Kidney (tissue), 2 donors: ENCODE measurements around a stretch of chr9.

DNA sequence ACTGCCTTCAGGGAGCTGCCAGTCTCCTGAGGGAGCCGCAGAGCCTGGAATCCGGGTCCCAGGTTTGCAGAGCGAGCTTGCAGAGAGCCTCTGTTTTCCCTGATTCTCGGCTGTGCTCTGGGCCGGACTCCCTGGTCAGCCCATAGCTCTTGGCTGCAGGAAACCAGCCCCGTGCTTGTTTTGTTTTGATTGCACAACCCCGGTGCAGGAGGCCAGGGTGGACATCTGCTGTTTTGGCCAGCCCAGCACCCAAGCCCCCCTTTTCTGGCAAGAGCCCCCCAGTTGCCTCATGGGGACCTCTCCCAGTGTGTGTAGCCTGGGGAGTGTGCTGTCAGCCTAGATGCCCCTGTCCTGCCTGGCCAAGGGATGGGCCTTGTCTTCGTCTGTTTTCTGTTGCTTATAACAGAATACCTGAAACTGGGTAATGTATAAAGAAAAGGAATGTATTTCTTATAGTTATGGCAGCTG is 137.6 kb upstream of the IER5L start:
- PRO-cap: bidirectional peak, plus-strand start at position 308 of the sequence, minus-strand start at position 108 of the sequence
- RRBS: 18% methylated on average over 6 of the region's 8 CpGs

DNA sequence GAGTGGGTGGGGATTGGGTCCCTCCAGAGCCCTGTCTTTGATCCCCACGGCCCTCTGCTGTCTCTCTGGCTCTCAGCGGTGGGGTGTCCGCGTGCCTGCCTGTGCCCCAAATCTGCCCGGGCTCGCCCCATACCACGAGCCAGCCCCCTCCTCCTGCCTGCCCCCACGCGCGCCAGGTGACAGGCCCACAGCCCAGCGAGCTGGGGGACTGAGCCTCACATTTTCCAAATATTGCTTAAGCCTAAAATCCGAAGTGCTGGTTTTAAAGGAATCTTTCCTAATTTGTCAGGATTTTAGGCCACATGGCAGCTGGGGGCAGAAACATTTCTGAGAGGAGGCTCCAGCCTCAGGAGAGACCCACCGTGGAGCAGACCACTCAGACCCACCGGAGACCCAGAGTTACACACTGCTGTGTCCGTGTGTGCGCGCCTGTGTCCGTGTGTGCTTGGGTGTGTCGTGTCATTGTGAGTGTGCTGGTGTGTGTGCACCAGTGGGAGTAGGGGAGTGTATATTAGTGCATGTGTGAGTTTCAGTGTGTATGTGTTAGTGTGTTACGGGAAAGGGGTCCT is 159.5 kb upstream of the IER5L start:
- PRO-cap: no peak
- RRBS: no CpG with 5 or more reads among the region's 20 CpGs

- PRO-cap: bidirectional peak, plus-strand start at chr9:129406609, minus-strand start at chr9:129406494
- RRBS: 80% methylated on average over 1 of the region's 20 CpGs
These were observed 214.6 kb downstream of the C9orf50 start for GRCh38 chr9:129406145-129406797.

GRCh38 chr9:129408692-129409444 is 212.0 kb downstream of the C9orf50 start:
- PRO-cap: bidirectional peak, plus-strand start at chr9:129409023, minus-strand start at chr9:129408898
- RRBS: no CpG with 5 or more reads among the region's 15 CpGs

DNA sequence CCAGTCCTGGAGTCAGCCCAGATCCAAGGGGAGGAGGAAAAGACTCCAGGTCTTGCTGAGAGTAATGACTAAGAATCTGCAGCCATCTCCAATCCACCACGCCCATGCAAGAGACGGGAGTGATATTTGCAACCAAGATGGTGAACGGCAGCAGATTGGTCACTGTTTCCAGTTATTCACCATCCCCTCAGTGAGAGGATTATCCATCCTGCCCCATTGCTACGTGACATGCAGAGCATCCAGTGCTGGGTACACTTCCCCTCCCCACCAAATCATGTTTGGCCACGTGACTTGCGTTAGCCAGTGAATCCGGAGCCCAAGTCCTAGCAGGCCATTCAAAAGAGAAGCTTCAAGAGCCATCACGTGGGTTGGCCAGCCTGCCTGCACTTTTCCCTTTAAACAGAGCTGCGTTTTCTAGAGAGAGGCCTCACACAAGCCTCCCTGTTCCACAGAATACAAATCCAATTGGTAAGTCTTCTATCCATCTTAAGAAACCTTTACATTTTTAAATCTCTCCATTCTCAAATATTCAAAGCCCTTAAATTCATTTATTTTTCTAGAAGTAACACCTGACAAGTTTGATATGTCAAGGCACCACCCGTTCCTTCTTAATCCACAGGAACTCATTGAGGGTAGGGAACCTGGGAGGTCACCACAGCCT is 173.7 kb downstream of the C9orf50 start:
- PRO-cap: no peak
- RRBS: no CpG with 5 or more reads among the region's 10 CpGs

DNA sequence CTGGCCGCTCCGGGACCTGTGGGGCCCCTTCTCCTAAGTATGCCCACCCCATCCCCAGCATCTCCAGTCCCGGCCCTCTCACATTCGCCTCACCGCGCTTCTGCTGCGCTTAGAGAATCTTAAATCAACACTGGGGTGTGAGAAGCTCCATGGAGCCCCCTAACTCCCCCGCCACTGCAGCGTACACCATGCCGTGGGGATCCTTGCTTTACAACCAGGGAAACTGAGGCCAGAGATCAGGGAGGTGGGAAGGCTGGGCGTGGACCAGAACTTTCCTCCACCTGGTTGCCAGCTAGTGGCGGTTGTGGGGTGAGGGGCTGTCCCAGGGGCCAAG is 161.3 kb downstream of the C9orf50 start:
- PRO-cap: no peak
- RRBS: 23% methylated on average over 3 of the region's 12 CpGs

GRCh38 chr9:129459929-129460425 is 160.9 kb downstream of the C9orf50 start:
- PRO-cap: bidirectional peak, plus-strand start at chr9:129460598, minus-strand start at chr9:129460329
- RRBS: 4% methylated on average over 5 of the region's 15 CpGs

- PRO-cap: no peak
- RRBS: no CpG with 5 or more reads among the region's 8 CpGs
These were observed 136.9 kb downstream of the C9orf50 start for GRCh38 chr9:129483980-129484406.

DNA sequence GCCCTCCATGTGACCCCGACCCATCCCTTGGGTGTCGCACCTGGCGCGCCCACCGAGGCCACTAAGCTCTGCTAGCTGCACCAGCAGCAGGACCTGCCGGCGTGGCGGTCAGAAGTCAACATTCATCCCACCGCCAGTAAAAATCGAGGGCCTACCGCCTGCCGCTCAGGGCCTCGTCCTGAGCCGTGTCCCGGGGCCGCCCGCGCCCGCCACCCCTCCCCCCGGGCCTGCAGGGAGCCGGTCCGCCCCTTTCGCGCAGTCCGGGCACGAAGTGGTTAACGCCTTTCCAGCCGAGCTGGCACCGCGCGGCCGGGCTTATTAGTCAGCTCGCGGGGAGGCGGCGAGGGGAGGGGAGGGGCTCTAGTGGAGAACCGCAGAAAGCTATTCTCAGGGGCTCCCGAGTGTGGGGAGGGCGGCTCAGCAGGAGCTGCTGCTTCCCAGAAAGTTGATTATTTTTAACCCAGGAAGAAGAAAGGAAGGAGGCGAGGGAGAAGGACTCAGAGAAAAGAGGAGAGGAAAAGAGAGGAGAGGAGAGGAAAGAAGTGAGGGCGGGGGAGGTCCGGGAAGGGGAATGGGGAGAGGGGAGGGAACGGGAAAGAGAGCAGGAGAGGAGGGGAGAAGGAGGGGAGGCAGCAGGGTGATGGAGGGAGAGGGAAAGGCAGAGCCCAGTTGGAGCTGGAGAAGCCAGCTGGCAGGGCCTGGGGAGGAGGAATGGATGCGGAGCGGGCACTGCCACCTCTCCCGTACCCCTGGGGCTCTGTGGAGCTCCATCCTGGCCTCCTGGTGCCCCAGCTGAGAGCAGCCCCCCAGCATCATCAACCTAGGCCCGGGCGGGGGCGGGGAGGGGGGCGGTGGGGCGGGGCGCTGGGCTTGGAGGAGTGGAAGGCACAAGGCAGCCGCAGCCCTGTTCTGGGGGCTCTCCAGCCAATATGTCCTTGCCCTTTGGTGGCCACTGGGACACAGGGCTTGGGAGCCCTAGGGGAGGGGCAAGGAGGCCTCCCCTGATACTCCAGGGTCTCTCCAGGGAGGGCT is 124.1 kb downstream of the C9orf50 start:
- PRO-cap: bidirectional peak, plus-strand start at position 390 of the sequence, minus-strand start at position 217 of the sequence; bidirectional peak, plus-strand start at position 466 of the sequence, minus-strand start at position 573 of the sequence; bidirectional peak, plus-strand start outside the sequence, minus-strand start at position 784 of the sequence
- RRBS: 2% methylated on average over 17 of the region's 53 CpGs

DNA sequence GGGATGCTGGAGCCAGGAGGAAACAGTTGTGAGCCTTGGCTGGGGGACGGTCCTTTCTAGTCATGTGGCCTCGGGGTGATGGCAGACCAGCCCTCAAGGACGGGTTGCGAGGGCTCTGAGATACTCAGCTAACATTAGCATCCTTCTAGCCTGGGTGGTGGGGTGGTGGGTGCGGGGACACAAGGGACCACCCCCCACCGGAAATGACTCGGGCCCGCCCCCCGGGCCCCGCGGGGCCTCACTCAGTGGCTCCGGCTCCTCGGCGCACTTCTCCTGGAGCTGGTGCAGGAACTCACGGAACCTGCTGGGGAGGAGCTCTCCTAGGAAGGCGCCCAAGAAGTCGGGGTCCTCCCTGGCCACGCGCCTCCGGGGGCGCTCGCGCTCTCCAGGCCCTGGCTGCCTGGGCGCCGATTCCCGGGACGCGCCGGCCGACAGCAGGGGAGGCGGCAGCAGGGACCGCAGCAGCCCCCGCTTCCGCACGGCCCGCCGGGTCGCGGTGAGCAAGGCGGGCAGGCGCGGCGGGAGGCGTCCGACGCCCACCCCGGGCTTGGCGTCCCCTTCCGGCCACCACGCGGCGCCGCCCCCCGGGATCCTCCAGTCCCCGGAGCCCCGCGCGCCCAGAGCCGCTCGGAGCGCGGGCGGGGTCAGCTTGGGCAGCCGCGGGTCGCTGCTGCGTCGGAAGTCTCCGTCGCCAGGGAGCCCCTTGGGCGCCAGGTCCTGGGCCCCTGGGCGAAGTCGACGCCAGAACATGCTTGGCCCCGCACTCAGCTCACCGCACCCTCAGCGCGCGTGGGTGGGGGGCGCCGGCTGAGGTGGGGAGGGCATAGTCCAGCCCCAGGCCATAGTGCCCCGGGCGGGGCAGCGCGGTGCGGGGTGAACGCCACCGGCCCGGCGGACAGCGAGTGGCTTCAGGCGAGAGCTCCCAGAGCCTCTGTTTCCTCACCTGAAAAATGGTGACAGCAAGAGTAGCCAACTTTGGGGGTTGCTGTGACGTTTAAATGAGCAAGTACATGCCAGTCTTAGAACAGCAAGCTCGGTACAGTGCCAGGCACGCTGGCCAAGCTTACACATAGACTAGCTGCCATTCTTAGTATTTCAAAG is 726 bp downstream of the C9orf50 start:
- PRO-cap: unidirectional peak, plus-strand start at position 63 of the sequence; unidirectional peak, plus-strand start at position 236 of the sequence; bidirectional peak, plus-strand start at position 620 of the sequence, minus-strand start at position 495 of the sequence
- RRBS: 1% methylated on average over 34 of the region's 95 CpGs

- PRO-cap: no peak
- RRBS: no CpG with 5 or more reads among the region's 14 CpGs
These were observed 1.9 kb downstream of the NTMT1 start for GRCh38 chr9:129627535-129628624.

DNA sequence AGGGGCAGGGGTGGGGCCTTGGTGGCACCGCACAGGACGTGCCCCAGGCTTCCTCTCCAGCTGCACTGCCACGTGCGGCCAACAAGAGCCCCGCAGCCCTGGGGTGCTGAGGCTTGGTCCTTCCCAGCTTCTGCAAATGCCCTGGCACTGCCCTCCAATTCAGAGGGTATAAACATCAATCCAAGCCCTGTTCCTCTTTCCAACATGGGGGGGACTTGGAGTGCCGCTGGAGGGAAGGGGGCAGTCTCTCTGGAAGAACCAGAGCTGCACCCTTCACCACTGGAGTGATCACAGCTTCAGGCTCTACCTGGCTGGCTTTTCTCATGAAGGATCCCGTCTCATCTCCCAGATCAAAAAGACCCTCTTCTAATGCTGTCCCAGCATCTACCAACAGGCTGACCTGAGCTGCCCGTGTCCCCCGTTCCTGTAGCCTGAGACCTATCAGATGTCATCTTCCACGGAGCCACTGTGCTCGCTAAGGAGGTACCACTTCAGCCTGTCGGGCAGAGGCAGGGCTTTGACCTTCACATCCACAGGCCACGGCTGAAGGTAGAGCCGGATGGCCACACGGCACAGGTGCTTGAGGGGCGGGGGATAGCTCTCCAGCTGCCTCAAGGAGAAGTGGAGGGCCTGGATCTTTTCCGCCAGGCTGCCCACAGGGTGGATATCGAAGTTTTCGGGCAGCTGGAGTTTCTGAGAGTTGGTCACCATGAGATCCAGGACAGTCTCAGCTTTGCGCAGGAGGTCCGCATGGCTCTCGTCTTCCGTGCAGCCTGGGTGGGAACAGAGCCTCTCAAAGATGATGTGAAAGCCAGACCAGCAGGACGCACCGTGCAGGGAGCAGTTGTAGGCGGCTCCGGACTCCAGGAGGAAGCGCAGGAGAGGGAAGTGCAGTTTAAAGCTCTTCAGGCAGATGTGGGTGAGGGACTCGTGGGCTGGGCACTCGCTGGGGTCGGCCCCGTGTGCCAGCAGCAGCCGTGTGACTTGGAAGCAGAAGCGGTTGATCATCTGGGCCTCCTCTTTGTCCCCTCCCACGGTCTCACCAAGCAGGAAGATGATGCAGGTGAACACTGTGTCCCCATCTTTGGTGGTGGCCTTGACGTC is 4.2 kb downstream of the ASB6 start:
- PRO-cap: unidirectional peak, plus-strand start at position 733 of the sequence
- RRBS: 63% methylated on average over 4 of the region's 36 CpGs

DNA sequence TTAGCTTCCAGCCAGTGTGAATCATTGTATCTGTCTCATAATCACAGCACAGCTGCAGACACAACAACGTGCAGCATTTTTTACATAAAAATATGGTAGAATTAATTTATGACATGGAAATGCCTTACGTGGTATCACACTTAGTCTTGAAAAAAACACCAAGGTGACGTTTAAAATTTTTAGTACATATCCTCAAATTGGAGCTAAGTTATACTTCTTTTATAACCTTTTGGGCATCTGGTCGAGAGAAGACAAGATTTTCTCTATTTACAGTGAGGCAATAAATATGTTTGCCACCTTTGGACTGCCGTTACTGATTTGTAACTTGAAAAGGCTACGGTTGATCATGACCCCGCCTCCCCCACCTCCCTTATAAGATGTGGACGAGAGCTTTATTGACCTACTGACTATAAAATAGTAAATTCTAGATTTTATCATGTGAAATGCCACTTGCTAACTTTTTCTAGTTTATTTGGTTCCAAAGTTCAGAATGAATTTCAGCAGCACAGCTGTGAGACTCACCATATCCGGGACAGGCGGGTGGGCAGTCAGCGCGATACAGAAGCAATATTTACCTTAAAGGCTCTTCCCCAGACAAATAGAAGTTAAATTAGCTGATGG is 8.1 kb downstream of the TOR1B start:
- PRO-cap: no peak
- RRBS: no CpG with 5 or more reads among the region's 12 CpGs

- PRO-cap: no peak
- RRBS: no CpG with 5 or more reads among the region's 11 CpGs
These were observed 9.2 kb downstream of the TOR1B start for GRCh38 chr9:129812034-129812775.

- PRO-cap: no peak
- RRBS: no CpG with 5 or more reads among the region's 6 CpGs
These were observed 9.5 kb downstream of the TOR1A start for GRCh38 chr9:129814363-129814815.

GRCh38 chr9:129822778-129823713 is 890 bp downstream of the TOR1A start:
- PRO-cap: no peak
- RRBS: 1% methylated on average over 5 of the region's 35 CpGs

DNA sequence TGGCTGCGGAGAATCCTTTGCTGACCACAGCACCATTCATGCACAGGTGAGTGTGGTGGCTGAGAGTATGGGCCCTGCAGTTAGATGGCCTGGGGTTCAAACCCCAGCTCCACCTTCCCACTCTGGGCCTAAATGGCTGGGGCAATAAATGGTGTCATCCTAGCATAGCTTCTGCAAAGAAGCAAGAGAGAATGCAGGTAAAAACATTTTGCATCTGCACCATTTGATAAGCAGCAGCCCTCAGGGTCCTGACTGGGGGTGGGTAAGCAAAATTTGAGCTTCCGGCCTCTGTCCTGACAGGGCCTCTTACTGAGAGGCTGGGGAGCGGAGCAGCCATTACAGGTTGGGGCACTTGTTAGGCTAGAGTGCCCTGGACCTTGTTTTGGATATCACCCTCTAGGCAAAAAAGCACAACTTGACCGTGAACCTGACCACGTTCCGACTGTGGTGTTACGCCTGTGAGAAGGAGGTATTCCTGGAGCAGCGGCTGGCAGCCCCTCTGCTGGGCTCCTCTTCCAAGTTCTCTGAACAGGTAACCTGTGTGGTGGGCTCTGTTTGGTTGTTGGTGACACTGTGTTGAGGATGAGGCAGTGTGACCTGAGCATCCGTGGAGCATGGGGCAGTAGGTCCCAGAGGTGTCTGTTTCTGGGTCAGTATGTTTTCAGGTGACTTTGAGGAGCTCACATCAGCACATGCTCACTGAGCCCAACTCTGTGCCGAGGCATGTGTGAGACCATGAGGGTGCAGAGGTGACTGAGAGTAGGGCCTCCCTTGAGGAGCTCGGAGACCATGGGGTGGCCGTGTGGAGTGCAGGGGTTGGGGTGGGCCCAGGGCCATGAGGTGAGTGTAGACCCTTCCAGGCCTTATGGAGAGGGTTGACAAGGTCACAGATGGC is 23.1 kb downstream of the USP20 start:
- PRO-cap: no peak
- RRBS: no CpG with 5 or more reads among the region's 12 CpGs

GRCh38 chr9:129862880-129863575 is 27.8 kb downstream of the USP20 start:
- PRO-cap: no peak
- RRBS: no CpG with 5 or more reads among the region's 14 CpGs

DNA sequence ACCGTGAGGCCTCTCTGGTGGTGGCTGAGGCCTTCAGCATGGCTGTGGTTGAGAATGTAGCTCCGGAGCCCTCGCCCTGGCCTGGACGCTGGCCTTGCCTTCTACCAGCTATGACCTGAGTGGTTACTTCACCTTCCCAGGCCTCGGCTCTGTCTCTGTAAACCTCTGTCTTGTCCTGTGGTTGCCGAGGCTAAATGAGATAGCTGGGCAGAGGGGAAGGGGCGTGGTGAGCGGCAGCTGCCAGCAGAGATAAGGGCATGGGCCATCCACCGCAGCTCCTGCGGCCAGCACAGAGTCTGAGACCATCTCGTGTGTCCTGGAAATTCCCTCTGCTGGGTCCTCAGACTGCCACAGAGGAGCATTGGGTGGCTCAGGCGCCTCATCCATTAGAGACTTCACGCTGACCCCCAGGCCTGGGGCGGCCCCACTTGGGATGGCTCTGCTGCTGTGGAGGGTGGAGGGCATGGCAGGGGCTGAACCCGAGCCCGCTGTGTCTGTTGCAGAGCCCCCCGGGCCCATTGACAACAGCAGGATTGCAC is 43.9 kb downstream of the USP20 start:
- PRO-cap: no peak
- RRBS: no CpG with 5 or more reads among the region's 17 CpGs

GRCh38 chr9:129908749-129909167 is 73.5 kb downstream of the USP20 start:
- PRO-cap: no peak
- RRBS: no CpG with 5 or more reads among the region's 5 CpGs